Gastroesophageal sphincter (tissue), 4 donors: Measurements from ENCODE around the genes DPP10 and CFAP221.

DNA sequence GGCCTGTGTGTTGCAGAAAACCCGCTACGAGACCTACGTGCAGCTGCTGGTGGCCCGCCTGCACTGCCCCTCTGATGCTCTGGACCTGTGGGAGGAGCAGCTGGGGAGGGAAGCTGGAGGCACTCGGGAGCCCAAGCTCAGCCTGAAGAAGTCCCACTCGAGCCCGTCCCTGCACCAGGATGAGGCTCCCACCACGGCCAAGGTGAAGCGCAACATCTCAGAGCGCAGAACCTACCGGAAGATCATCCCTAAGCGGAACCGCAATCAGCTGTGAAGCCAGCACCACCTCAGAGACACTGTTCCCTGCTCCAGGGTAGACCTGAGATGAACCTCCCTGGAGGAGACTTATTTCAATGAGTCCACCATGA is 27.4 kb downstream of the PSD4 start:
- PRO-cap = no peak
- RAMPAGE, long total RNA, 4 experiments = no peak in any of the 4 experiments

DNA sequence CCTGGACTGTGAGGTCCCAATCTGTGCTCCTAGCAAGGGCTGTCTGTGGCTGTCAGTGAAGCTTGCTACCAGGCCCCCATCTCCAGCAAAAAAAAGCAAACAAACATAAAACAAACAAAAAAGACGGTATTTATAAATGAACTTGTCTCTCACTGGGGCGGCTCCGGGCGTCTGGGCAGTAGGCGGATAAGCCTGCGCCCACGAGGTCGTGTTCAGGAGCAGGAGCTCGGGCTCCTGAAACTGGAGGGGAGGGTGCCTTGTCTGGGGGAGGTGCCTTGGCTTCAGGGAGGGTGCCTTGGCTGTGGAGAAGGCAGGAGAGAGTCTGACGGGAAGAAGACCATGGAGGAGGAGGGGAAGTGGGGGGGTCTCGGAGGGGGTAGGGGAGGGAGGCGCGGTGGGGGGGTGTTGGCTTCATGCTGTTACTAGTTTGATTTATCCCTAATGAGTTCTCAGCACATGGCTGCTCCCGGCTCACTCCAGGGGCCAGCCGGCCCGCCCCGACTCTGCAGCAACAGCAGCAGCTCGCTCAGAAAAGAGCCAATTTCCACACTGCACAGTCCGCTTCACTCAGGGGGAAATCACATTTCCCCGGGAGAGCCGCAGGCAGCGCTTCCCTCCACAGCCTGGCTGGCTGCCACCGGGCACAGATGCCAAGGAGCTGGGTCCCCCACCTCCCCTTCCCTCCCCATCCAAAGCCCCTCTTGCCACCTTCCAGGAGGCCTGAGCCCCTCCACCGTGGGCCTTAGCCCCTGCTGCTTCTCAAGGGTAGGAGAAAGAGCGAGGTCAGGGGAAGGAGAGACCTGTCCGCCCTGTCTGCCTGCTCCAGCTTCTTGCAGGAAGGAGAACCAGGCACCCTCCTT is 38.7 kb downstream of the PSD4 start:
- PRO-cap = no peak
- RAMPAGE, long total RNA, 4 experiments = no peak in any of the 4 experiments

DNA sequence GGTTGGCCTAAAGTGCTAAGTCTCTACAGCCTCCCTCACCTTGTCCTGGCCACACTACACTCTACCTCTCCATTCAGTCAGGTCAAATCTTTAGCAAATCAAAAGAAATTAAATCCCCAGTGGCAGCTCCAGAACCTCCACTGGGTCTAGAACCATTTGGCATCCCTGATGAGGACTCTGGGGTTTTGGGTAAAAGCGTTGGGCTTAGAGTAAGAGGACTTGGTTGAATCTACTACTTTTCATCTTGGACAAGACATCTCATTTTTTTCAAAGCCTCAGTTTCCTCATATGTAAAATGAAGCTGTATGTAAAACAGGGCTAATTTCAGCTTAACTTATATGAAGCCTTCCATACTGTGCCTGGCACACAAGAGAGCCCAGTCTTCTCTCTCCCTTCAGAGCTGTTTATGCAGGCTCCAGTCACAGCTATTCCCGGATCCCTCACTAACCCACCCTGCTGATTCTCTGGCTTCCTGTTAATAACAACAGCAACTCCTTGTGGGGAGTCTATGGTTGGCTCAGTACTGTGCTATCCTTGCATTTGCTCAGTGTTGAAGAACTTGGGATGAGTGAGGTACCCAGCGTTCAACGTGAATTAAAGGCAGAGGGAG is 42.9 kb downstream of the PSD4 start:
- PRO-cap = no peak
- RAMPAGE, long total RNA, 4 experiments = no peak in any of the 4 experiments

GRCh38 chr2:113247542-113248200 is 31.1 kb downstream of the PAX8 start:
- PRO-cap = no peak
- RAMPAGE, long total RNA, 4 experiments = no peak in any of the 4 experiments

DNA sequence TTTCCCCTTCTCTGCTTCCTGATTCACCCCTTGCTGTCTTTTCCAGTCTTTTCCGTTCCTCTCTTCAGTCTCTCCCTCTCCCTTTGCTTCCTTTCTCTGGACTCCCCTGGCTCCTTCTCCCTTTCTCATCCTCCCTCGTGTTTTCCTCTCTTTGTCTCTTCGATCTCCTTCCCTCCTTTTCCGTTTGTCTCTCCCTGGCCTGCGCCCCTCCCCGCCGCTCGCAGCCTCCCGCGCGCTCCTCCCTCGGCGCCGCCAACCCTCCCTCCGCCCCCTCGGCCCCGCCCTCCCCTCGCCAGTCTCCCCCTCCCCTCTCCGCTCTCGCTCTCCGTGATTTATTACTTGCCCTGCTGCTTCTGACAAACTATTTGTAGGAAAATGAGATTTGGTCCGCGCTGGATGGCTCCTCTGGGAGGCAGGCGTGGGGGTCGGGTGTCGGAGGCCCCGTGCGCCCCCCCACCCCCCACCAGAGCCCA is 46.0 kb upstream of the PAX8 start:
- PRO-cap = bidirectional peak, plus-strand start outside the sequence, minus-strand start at position 238 of the sequence
- RAMPAGE, long total RNA, 4 experiments = start-site peak on the plus strand in 1 of 4 experiments, centred at position 359 of the sequence, 52 reads per replicate

- PRO-cap = no peak
- RAMPAGE, long total RNA, 4 experiments = no peak in any of the 4 experiments
Measured at GRCh38 chr2:113406163-113406575, 31.3 kb upstream of the ZNG1B start.

DNA sequence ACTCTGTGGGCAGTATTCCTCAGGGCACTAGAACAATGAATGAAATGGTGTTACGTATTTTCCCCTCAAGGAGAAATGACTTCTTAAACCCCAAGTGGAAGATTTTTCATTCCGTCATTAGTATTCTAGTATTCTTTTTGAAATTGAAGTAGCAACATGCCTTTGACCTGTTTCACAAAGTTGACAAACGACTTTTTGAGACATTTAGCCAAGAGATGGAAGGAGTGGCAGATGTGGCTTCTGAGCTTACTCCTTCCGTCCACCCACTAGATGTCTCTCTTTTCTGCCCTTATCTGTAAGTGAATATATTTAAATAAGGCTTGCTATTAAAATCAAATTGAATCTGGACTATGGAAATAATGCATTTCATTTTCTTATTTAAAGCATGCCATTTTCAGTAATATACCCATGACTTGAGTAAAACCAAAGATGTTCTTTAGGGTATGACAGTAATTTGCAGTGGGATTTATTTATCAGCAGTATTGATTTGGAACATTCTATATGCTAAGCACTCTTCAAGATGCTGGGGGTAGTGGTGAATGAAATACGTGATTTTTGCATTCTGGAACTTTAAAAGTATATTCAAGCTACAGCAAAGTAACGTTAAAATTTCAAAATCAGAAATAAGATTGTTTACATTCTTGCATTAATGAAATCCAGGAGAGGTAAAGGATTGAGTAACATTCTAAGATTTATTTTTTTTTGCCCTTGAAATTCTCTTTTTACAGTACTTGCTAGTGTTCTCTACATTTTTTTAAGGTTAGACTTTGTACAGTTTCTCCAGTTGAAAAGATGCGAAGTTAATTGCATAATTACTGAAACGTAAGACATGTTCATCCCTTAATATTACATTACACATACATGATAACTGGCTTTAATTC is 74.3 kb downstream of the ACTR3 start:
- PRO-cap = no peak
- RAMPAGE, long total RNA, 4 experiments = no peak in any of the 4 experiments

DNA sequence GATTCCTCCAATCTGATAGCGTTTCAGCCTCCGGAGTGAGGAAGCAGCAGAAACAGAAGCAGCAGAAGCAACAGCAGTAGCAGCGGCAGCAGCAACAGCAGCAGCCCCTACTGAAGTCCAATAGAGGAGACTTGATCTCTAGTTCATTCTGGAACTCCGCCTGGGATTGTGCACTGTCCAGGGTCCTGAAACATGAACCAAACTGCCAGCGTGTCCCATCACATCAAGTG is at the start of gene DPP10:
Gene DPP10, plus strand, starts transcription at position 55 of the 230 bp plus-strand sequence.
- PRO-cap = no peak
- RAMPAGE, long total RNA, 4 experiments = no peak in any of the 4 experiments

GRCh38 chr2:117946565-117946972 is 67.3 kb downstream of the CCDC93 start:
- PRO-cap = no peak
- RAMPAGE, long total RNA, 4 experiments = no peak in any of the 4 experiments

GRCh38 chr2:118015652-118016071 is 1.8 kb upstream of the CCDC93 start:
- PRO-cap = no peak
- RAMPAGE, long total RNA, 4 experiments = no peak in any of the 4 experiments

- PRO-cap = no peak
- RAMPAGE, long total RNA, 4 experiments = no peak in any of the 4 experiments
Measured at GRCh38 chr2:118016546-118017400, 2.9 kb upstream of the CCDC93 start.

DNA sequence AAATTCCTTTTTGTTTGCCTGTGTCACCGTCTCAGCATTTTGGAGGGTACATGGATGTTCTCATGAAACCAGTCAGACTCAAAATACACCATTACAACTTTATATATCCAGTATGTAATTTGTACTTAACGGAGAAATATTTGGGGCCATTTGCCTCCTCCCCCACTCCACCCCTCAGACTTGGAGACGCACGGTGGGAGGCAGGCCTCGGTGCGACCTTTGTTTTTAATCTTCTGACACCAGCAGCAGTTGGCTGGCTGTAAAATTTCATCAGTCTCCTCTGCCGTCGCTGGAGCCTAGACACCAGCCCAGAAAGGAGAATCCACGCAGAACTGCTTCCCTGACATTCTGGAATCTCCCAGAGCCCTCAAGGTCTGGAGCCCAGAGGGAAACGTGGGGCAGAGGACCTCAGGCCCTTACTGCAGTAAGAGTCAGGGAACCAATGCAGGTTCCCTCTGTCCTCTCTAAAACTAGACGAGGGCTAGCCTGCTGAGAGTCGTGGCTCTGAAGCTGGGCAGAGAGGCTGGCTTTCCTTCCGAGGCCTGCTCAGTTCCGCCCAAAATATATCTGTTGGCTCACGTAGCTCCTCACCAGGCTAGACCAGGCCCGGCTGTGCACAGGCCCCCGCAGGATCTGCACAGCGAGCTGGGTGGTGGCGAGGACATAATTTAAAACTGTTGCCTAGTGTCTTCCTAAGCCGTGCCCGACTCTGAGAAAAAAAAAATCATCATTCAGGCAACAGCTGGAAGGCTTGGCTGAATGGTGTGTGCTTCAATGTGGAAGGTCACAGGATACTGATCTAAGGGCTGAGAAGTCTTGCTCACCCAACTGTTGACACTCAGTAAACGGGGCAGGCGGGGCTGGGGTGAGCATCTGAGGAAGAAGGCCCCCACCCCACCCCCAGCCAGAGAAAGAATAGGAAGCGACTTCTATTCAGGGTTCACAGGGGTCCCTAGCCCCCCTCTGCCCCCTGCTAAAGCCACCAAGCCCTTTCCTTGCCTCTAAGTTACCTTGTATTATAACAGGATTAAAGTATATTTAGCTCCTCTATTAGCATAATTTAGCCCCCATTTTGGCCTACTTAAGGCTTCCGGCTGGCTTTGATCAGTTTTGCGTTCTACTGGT is 40.4 kb downstream of the EN1 start:
- PRO-cap = no peak
- RAMPAGE, long total RNA, 4 experiments = no peak in any of the 4 experiments

DNA sequence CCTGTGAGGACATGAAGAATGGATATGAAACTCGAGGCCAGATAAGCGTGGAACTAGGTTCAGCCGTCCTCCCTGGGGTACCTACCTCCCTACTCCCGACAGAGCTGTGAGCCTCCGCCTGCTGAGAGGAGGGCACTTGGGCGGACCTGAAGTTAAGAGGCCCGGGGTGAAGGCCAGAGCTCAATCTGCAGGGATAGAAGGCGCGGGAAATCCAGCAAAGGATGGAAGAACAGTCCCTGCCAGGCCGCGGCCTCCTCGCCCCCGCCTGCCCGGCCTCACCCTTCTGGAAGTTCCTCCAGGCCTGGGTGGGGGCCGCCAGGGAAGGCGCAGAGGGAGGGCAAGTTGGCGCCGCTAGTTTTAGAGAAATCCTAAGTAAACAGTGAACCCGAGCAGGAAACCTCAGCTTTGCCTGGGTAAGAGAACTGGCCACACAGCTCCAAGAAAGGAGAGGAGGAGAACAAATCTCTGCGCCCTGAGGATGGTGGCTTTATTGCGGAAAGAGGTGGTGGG is 13.0 kb downstream of the EN1 start:
- PRO-cap = no peak
- RAMPAGE, long total RNA, 4 experiments = no peak in any of the 4 experiments

DNA sequence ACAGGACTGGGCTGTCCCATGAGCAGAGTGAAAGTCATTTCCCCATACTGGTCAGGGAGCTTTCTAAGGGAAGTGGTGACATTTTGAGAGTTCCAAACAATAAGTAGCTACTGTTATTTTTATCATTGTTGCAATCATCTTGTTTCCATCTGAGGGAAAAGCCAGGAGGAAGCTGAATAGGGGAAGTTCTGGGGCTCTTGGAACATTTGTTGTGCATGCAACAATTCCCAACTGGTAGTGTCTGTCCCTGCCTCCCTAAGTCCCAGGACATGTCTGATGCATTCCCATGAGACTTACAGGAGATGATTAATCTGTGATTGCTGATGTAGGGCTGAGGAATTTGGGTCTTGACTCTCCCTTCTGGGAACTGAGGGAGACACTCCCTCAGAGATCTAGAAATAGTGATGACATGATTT is 28.2 kb upstream of the MARCO start:
- PRO-cap = no peak
- RAMPAGE, long total RNA, 4 experiments = no peak in any of the 4 experiments

- PRO-cap = no peak
- RAMPAGE, long total RNA, 4 experiments = no peak in any of the 4 experiments
Measured at GRCh38 chr2:119264323-119264704, 40.7 kb downstream of the STEAP3 start.

GRCh38 chr2:119431963-119433191 is 723 bp downstream of the TMEM37 start:
- PRO-cap = unidirectional peak, minus-strand start at chr2:119432599
- RAMPAGE, long total RNA, 4 experiments = no peak in any of the 4 experiments

GRCh38 chr2:119480739-119481200 is 43.5 kb downstream of the SCTR start:
- PRO-cap = no peak
- RAMPAGE, long total RNA, 4 experiments = no peak in any of the 4 experiments

- PRO-cap = no peak
- RAMPAGE, long total RNA, 4 experiments = no peak in any of the 4 experiments
Measured at GRCh38 chr2:119487392-119488229, 36.7 kb downstream of the SCTR start.

DNA sequence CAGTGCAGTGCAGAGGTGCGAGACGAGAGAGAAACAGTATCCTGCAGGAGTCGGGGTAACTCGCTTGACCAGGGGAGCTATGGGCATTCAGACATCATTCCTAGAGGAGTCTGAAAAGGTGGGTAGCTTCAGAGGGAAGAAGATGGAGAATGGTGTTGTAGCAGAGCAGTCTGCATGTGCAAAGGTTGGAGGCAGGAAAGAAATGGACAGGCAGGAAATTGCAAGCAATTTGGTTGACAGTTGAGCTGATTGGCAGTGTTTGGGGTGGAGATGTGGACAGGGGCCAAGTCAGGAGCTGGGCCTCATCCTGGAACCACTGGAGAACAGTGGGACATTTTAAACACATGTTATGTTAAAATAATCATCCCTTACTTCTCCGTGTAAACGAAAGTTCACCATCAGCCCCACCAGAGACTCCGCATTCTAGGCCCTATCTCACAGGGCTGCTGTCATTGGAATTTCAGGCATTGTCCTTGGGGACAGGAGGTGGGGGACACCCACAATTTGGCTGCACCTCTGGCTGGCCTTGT is 34.7 kb downstream of the SCTR start:
- PRO-cap = no peak
- RAMPAGE, long total RNA, 4 experiments = no peak in any of the 4 experiments

GRCh38 chr2:119543945-119544667 is at the start of gene CFAP221:
Gene CFAP221, plus strand, starts transcription at chr2:119544449.
- PRO-cap = no peak
- RAMPAGE, long total RNA, 4 experiments = start-site peak on the plus strand in 1 of 4 experiments, at chr2:119544446-119544452 at its widest, 20 reads per replicate